LUHMES (cell line): ENCODE data around the genes PTCHD1, MAGEB10, IL1RAPL1 and NR0B1.

GRCh38 chrX:22105367-22105798 is 73.3 kb downstream of the PHEX start:
- PRO-cap, result no peak

DNA sequence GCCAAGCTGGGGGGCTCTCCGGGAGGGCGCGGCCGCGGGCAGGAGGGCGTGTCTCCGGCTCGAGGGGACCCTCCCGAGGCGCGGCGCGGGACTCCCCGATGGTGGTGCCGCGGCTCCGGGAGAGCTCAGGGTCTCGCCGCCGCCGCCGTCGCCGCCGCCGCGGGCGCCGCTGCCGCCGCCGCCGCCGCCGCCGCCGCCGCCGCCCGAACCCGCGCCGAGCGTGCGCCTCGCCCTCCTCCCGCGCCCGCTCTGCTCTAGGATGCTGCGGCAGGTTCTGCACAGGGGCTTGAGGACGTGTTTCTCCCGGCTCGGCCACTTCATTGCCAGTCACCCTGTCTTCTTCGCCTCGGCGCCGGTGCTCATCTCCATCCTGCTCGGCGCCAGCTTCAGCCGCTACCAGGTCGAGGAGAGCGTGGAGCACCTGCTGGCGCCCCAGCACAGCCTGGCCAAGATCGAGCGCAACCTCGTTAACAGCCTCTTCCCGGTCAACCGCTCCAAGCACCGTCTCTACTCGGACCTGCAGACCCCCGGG is at the start of gene PTCHD1:
Gene PTCHD1, plus strand, starts transcription at position 233 of the 532 bp plus-strand sequence.
- PRO-cap, result no peak

GRCh38 chrX:23668473-23668761 is 1.1 kb downstream of the PRDX4 start:
- PRO-cap, result no peak

DNA sequence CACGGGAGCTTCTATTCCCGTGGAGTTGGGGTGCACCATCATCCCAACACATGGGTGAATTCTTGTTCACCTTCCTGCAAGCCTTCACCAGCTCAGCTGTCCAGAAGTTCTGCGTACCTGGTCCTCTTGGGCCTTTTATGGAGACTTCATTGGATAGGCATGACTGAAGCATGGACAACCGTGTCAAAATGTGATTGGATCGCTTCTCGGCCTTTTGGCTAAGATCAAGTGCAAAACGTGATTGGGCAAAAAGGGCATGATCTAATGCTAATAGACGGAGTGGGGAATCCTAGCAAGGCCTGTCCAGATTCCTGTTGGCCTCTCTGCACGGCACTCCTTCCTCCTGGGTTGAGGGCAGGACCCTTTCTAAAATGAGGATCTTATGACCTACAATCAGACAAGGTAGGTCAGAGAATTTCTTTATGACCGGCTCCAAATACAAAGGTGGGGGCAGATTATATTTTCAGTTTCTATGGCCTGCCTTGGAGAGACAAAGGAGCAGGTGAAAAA is 24.9 kb downstream of the PRDX4 start:
- PRO-cap, result no peak

DNA sequence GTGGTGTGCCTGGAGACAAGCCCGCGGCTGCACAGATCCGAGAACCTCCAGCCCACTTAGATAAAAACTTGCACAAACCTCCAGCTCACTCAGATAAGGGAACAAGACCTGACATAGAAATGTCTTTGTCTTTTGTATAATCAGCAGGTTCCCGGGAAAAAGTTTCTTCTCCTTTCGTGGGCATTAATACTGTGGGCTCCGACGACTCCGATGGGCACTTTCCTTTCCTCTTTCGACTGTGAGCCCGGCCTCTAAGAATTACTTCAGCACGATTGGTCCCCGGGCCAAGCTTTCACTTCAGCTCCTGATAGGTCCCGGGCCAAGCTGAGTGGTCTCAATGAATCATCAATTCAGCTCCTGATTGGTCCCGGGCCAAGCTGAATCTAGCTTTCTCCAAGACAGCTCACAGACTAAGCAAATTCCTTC is 32.5 kb downstream of the PRDX4 start:
- PRO-cap, result no peak

DNA sequence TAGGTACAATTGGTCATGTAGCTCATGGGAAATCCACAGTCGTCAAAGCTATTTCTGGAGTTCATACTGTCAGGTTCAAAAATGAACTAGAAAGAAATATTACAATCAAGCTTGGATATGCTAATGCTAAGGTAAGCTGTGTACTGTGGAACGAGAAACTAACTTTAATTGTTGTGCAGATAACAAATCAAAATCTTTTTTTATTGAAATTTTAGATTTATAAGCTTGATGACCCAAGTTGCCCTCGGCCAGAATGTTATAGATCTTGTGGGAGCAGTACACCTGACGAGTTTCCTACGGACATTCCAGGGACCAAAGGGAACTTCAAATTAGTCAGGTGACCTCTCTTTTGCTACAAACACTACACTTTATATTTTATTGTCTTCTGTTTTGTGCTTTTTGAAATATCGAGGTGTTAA is 2.7 kb downstream of the EIF2S3 start:
- PRO-cap, result no peak

DNA sequence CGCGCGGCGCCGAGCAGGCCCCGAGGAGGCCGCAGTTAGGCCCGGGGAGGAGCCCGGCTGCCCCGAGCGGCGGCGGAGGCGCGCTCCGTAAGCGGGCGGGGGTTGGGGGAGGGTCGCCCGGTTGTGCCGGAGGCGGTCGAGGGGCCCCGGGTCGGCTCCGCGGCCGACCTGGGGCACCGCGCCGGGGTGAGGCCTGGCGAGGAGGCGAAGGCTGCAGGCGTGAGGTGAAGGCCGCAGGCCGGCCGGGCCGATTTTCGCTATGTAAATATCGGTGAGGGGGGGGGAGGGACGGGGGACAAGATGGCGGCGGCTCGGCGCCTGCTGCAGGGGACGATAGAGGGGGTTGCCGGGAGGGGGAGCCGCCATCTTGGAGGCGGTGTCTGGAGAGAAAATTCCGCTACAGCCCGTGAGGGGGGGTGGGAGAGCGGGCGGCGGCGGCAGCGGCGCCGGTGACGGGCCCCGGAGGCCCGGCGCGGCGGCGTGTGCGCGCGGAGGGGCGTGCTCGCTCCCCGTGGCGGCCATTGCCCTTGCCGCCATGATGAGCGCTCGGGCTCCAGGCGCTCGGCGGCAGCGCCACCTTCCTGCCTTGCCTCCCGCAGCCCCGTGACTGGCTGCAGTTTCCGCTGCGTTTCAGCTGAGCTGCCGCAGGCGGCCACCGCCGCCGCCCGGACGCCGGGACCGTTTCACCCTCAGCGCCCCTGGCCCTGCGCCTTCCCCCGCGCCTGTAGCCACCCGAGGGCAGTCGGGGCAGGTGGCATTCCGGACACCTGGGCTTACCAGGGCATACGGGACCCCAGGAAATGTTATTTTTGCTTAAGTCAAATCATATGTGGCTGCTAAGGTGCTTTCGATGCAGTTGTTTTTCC is 611 bp downstream of the ZFX start:
- PRO-cap, result bidirectional peak, plus-strand start at position 508 of the sequence, minus-strand start at position 538 of the sequence; bidirectional peak, plus-strand start at position 642 of the sequence, minus-strand start at position 610 of the sequence; unidirectional peak, minus-strand start at position 684 of the sequence

DNA sequence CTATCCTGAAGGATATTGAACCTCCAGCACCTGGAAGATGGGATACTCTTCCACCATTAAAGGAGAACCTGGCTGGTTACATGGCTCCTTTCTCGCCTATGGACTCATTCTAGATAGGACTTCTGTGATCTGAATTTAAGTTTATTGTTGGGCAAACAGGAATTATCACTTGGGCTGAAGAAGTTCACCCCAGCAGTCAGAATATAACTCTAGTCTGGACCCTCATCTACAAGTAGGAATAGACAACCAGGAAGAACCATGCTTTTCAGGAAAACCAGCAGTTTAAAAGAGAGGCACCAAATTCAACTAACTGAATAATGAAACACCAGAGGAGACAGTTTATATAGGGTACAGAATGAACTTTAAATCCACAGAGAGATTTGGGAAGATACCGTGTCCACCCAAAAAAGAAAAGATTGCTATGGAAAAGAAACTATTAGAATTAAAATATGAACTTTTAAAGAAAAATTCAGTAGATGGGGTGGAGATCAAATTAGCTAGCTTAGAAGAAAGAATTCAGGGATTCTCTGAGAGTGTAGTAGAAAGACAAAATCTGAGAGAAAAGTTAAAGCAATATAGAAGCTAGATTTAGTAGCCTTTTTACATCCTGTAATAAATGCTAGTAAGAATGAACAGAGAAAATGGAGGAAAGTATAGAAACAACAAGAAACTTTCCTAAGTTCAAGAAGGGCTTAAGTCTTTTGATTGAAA is 17.8 kb downstream of the ZFX start:
- PRO-cap, result no peak

GRCh38 chrX:24180914-24181586 is 31.5 kb downstream of the ZFX start:
- PRO-cap, result no peak

- PRO-cap, result no peak
Observed at GRCh38 chrX:24292335-24292941, 21.4 kb downstream of the SUPT20HL2 start.

GRCh38 chrX:24395785-24396181 is 35.3 kb downstream of the SUPT20HL1 start:
- PRO-cap, result no peak

- PRO-cap, result no peak
Observed at GRCh38 chrX:24479047-24479589, 14.0 kb downstream of the PDK3 start.

DNA sequence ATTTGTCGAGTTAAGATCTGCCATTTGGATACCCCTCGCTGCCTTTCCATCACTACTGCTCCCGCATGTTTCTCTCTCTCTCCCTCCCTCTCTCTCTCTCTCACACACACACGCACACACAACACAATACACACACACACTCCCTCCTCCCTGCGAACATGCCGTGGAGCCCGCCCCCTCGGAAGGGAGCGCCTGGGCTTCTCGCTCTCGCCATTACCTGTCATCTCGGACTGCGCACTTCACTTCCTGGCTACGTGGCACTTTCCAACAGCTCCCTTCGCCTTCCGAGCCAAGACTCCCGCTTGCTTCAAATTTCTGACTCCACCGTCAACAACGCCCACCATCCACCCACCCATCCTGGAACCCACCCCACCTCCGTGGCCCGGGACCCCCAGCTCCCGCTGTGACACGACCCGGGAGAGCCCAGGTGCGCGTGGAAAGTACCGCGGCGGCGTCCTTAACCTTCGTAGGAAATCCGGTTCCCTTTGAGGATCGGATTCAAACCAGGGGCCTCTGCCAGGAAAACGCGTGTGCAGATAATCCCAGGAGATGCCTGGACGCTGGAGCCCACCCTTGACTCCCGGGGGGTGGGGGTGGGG is 12.6 kb downstream of the ARX start:
- PRO-cap, result no peak

GRCh38 chrX:25004479-25004979 is 11.2 kb downstream of the ARX start:
- PRO-cap, result no peak

- PRO-cap, result no peak
Observed at GRCh38 chrX:25012696-25013448, 2.9 kb downstream of the ARX start.

DNA sequence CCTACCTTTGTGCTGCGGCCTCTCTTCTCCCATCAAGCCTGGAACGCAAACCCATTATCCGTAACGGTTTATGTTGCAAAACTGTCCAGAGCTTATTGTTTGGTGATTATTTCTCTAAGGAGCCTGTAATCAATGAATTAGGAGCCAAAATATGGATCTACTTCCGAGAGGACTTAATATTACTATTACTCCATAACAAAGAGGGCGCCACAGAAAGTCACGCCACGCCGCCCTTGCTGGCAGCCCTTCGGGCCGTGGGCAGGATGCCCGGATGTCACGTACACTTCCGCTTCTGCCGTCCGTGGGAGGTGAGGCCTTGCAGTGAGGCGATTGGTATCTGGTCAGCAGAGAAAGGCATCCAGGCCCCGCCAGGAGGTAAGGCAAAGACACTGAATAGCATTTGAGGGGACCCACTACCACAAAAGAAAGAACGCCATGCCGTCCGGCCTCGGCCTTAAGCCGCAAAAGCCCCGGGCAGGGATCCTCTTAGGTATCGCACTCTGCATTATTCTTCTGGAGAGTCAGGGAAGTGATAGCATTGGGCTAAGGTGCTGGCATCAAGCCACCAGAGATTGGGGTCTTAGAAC is at the start of gene MAGEB10:
Gene MAGEB10, plus strand, starts transcription at position 329 of the 587 bp plus-strand sequence.
- PRO-cap, result no peak

GRCh38 chrX:28587379-28587773 is at the start of gene IL1RAPL1:
Gene IL1RAPL1, plus strand, starts transcription at chrX:28587446.
- PRO-cap, result no peak

DNA sequence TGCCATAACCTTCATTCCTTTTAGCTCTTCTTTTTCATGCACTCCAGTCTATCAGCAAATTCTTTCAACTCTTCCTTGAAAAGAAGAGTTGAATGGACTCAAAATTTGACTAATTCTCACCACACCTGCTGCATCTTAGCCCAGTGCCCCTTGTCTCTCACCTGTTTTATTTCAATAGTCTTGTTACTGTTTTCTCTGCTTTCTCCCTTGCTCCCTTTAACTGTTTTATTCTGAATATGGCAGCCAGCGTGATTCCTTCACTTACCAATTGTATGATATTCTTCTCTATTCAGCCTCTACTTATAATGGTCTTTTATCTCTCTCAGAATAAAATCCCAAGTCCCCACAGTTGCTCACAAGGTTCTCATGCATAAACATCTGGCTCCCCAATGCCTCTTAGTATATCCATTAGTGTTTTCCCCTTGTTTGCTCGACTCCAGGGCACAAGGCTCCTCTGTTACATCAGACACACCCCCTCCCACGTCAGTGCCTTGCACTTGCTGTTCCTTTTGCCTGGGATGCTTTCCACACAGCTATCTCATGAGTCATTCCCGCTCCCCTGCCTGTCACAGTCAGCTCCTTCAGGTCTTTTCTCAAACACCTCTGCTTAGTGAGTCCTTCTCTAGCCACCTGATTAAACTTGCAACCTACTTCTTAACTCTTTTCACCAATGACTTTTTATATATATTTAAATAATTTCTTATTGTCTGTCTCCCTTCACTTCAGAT is 260.1 kb downstream of the IL1RAPL1 start:
- PRO-cap, result no peak

DNA sequence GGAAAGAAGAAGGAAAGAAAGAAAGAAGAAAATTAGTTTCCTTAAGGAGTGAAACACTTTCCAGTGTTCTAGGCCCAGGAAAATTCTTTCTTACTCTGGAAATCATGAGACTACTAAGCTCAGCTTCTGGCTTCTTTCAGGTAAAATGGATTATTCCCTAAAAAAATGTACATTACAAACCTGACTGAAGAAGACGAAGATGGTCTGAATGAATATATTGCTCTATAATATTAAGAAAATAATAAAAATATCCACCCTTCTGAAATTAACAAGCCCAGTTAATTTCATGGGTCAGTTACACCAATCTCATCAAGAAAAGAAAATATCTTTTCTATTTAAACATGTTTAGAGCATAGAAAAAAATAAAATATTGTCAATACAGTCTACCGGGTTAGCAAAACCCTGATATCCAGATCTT is 118.0 kb upstream of the MAGEB2 start:
- PRO-cap, result no peak

DNA sequence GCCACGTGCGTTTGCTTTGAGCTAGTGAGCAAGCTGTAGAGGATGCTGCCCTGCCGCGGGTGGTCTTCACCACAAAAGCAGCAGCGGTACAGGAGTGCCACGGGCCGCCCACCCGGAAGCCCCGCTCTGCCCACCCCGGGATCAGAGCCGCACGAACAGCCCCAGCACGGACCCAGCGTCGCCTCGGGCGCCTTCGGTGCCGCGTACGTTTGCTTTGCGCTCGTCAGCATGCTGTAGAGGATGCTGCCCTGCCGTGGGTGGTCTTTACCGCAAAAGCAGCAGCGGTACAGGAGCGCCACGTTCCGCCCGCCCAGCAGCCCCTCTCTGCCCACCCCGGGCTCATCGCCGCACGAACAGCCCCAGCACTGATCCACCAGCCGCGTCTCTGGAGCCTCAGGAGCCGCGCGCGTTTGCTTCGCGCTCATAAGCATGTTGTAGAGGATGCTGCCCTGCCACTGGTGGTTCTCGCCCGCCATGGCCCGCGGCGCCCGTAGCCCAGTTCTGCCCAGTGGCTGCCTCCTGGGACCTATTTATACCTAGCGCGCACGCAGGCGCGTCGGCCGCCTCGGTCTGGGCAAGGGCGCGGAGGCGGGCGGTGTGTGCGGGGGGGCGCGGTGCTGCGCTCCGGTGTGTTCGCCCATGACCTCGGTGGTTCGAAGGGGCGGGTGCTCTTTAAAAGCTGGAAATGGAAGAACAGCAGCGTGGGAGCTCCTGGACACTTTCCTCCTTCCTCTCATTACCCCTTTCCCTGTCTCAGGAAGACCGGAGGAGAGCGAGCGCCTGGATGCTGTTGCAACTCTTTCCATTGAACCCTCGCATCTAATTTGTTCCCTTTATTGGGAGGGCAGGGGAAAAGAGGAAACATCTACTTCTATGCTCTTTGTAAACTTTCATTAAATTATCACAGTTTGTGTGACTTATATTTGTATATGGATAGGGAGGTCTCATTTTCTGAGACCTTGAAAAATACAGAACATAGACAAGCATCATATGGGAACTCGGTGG is at the start of gene NR0B1:
Gene NR0B1, minus strand, starts transcription at position 503 of the 1,005 bp plus-strand sequence.
- PRO-cap, result no peak